ENCODE measurements around a stretch of chr1.

GRCh38 chr1:31059085-31059972 lies 6.2 kb downstream of the PUM1 start:
- RRBS, result no CpG with 5 or more reads among the region's 14 CpGs

DNA sequence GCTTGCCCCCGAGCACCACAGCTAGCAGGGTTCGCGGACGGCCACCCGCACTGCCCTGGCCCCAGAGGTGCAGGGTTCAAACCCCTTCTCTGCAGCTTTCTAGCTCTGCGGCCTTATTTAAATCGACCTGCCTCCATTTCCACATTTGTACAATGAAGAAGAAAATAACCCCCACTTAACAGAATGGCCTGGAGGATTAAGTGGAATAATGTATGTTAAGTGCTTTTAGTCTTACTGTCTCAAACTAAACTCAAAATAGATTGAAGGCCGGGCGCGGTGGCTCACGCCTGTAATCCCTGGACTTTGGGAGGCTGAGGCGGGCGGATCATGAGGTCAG lies 503 bp upstream of the PUM1 start:
- RRBS, result no CpG with 5 or more reads among the region's 13 CpGs

GRCh38 chr1:31238631-31239636 lies 753 bp downstream of the NKAIN1 start:
- RRBS, result 7% methylated on average over 20 of the region's 65 CpGs

GRCh38 chr1:31327302-31327755 lies 30.5 kb downstream of the ZCCHC17 start:
- RRBS, result no CpG with 5 or more reads among the region's 3 CpGs

DNA sequence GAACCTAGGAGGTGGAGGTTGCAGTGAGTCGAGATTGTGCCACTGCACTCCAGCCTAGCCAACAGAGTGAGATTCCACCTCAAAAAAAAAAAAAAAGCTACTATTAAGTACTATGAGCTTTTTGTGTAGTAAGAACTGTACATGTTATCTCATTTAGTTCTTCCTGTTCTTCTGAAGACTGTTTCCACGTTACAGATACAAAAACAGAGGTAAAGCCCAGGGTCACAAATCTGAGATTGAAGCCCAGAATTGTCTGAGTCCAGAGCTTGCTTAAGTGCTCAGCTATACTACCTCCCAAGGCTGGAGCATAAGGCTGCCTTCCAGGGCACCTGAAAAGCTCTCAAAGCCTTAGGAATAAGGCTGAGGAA lies 2.9 kb downstream of the FABP3 start:
- RRBS, result no CpG with 5 or more reads among the region's 2 CpGs

DNA sequence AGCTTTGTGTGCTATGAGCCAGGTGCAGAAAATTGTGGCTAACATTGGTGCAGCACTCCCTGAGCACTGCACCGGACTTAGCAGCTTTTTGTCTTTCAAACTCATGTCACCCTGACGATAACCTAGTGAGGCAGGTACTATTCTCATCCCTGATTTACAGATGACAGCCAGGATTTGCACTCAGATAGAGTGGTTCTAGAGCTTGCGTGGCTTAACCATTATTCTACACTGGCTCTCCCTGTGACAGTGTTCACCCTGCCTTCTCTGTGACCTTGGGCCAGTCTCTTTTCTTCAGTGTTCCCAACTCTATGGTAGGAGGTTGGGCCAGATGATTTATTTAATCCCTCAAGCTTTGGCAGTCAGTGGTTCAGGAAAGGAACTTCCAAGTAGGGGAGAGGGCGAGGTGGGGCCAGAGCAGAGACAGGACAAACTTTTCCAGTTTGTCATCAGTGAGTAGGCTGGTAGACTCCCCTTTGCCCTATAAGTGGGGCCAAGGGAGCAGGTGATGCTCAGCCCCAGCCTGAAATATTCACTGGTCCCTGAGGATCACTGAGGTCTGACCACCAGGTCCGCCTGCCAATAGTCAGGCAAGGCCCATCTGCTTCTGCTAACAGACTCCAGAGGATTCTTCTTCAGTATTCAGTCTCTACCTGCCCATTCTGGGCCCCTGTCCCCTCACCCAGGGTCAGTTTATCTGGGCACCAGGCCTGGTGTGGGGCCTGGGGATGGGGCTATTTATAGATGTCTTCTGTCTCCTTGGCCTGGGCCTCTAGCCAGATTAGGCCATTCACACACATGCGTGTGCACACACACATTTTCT lies 8.7 kb upstream of the FABP3 start:
- RRBS, result no CpG with 5 or more reads among the region's 6 CpGs

DNA sequence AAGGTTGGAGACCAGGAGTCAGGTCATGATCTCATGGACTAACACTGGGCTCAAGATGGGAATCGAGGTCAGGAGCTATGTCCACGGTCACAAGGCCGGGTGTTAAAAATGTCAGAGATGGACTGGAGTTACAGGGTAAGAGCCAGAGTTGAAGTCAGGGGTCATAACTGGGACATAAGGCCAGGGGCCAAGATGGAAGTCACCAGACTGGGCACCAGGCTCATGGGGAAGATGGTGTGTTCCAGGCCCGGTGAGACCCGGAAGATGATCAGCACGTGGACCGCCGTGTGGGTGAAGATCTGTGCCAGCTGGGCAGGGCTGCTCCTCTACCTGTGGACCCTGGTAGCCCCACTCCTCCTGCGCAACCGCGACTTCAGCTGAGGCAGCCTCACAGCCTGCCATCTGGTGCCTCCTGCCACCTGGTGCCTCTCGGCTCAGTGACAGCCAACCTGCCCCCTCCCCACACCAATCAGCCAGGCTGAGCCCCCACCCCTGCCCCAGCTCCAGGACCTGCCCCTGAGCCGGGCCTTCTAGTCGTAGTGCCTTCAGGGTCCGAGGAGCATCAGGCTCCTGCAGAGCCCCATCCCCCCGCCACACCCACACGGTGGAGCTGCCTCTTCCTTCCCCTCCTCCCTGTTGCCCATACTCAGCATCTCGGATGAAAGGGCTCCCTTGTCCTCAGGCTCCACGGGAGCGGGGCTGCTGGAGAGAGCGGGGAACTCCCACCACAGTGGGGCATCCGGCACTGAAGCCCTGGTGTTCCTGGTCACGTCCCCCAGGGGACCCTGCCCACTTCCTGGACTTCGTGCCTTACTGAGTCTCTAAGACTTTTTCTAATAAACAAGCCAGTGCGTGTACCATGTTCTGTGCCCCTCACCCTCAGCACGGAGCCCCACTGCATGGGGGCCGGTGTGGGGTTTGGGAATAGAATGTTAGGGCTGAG lies 21.1 kb downstream of the SERINC2 start:
- RRBS, result 45% methylated on average over 1 of the region's 27 CpGs

GRCh38 chr1:31441461-31442087 lies 28.6 kb downstream of the SERINC2 start:
- RRBS, result no CpG with 5 or more reads among the region's 5 CpGs

- RRBS, result no CpG with 5 or more reads among the region's 7 CpGs
Measured at GRCh38 chr1:31445163-31445668, 32.2 kb downstream of the SERINC2 start.

GRCh38 chr1:31509127-31509784 lies 67.1 kb upstream of the TINAGL1 start:
- RRBS, result no CpG with 5 or more reads among the region's 4 CpGs

GRCh38 chr1:31617949-31618644 lies 608 bp downstream of the HCRTR1 start:
- RRBS, result 2% methylated on average over 19 of the region's 49 CpGs

GRCh38 chr1:31660570-31661272 lies 16.0 kb upstream of the PEF1 start:
- RRBS, result no CpG with 5 or more reads among the region's 10 CpGs

GRCh38 chr1:31669551-31670819 lies 25.3 kb upstream of the PEF1 start:
- RRBS, result no CpG with 5 or more reads among the region's 36 CpGs

- RRBS, result no CpG with 5 or more reads among the region's 4 CpGs
Measured at GRCh38 chr1:31699355-31699747, 4.5 kb downstream of the COL16A1 start.

DNA sequence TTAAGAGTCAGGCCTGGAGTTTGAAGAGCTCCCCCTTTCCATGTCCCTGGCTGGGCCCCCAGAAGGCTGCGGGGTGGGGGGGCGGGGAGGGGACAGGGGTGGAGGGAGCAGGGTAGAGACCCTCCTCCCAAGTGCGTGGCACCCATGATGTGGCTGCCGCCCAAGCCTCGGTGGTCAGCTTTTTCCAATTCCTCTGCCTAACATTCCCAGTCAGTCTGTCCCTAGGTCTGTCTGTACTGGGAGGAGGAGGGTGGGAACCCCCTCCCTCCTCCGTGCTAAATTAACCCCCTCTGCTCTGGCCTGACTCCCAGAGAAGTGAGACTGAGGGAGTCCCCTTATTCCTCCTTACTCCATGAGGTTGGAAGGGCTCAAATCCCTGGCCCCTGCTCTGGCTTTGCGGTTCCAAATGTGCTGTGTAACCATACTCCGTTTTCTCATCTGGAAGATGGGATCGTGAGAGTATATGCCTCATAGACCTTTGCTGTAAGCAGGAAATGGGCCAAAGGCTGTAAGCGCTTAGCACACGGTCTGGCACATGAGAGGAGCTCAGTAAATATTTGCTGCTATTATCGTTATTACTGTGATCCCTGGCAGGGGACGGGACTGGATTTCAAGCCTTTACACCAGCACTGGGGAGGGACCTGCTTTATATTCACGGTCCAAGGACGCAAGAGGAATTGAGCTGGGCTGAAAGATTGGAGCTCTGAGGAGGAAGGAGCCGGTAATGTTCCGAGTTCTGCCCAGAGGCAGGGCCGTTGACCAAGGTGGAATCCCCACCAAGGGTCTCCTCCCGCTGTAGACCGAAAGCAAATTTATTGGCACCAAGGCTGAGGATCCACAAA lies 712 bp upstream of the COL16A1 start:
- RRBS, result no CpG with 5 or more reads among the region's 20 CpGs

DNA sequence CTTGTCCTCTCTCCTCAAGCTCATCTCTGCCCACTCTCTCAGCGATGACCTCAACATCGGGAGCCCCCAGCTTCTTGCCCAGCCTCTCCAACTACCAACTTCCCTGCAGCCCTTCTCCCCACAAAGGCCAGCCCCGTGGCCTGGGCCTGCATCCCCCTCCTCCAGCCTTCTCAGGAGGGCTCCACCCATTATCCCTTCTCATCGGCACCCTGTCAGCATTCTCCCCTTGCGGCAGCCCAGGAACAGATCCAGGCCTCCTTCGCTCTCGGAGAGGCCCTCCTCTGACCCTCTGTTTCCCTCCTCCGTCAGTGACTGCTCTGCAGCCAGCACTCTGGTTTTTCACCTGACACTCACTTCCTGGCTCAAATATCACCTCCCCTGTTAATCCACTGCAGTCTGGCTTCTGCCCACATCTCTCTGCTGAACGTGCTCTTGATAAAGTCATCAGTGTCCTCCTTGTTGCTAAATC lies 17.5 kb downstream of the ADGRB2 start:
- RRBS, result no CpG with 5 or more reads among the region's 9 CpGs

DNA sequence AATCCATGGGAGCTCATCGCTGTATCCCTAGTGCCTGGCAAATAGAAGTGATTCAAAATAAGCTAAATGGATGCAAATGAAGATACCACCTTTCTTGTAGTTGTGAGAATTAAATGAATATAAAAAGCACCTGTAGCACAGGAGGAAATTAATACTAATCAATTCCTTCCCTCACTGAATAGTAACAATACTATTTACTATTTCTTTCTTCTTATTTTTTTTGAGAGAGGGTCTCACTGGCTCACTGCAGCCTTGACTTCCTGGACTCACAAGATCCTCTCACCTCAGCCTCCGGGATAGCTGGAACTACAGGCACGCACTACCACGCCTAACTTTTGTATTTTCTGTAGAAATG lies 2.6 kb downstream of the PTP4A2 start:
- RRBS, result no CpG with 5 or more reads among the region's 4 CpGs

- RRBS, result no CpG with 5 or more reads among the region's 6 CpGs
Measured at GRCh38 chr1:32014821-32014930, 1.0 kb downstream of the KHDRBS1 start.

- RRBS, result no CpG with 5 or more reads among the region's 3 CpGs
Measured at GRCh38 chr1:32043944-32044888, 28.5 kb upstream of the TMEM39B start.

DNA sequence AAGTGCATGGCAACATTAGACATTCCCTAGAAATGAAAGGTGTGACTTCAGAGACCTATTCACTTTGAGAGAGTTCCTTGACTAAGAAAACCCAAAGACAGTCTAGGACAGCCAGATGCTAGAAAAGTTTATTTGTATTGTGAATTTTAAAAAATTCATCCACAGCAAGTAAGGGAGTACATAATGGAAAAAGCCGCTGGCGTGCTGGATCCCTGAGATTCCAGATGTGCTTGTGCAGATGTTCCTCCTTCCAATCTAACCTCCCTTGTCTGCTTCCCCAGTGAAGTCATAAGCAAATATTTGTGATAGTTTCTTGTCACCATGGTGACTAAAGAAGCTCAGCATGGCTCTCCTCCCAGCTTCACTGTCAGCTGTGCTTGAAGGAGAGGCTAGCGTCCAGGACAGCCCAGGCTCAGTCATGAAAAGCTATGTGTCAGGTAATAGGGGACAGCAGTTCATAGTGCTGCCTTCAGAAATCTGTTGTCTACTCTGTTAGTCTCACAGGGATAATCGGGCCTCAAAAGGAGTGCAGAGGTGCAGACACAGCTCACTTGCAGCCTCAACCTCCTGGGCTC lies 34.8 kb downstream of the KPNA6 start:
- RRBS, result no CpG with 5 or more reads among the region's 4 CpGs